Gastrocnemius medialis (tissue), 3 donors: ENCODE measurements around a stretch of chr17.

GRCh38 chr17:28738447-28739169, 5.2 kb upstream of the TRAF4 start:
- PRO-cap, result no peak
- RAMPAGE, long total RNA, 3 experiments, result no peak in any of the 3 experiments

GRCh38 chr17:28865149-28866309, 10.7 kb downstream of the ERAL1 start:
- PRO-cap, result no peak
- RAMPAGE, long total RNA, 3 experiments, result no peak in any of the 3 experiments

DNA sequence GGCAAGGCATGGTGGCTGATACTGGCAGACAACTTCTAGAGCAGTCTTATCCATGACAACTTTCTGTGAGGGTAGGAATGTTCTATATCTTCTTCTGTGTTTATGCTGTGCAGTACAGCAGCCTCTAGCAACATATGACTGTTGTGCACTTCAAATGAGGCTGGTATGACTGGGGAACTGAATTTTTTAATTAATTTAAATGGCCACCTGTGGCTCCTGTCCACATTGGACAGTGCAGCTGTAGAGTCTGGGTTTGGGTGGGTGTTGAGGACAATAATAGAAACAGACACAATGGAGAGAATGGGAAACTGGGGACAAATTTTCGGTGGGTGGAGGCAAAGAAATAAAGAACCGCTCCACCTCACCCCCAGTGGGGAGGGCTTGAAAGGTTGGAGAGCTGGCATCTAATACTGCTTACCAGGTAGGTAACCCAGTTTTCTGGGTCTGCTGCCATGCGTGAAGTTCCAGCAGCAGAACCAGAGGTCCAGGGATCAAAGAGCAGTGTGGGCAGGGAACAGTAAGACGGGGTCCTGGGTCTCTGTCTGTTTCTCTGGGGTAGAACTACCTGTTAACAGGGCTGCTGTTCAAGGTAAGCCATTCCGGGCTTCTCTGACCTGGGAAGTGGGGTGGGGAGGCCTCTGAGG, 5.9 kb downstream of the FLOT2 start:
- PRO-cap, result no peak
- RAMPAGE, long total RNA, 3 experiments, result no peak in any of the 3 experiments

DNA sequence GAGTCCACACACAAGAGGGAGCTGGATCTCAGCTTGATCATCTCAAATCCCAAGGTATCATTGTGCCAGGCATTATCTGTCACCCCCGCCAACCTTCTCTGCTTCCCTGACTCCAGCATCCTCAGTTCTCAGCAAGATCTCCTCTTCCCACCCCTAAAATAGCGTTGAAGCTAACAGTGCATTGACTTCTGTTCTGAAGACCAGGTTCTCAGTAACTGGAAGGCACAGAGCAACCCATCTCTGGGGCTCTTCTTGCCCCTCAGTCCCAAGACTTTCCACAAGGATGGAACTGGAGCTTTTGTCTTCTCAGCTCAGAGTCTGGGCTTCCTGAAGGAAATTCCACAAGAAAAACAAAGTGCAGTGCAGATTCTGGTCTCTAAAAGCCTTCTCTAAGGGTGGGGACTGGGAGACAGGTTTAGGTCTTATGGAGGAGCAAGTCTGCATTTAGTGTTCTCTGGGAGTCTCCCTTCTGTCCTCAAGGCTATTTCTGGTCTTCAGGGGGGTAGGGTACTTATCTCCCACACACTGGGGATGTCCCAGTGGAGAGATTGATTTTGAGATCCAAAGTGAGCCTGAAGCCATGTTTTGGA, 1.5 kb downstream of the FLOT2 start:
- PRO-cap, result no peak
- RAMPAGE, long total RNA, 3 experiments, result no peak in any of the 3 experiments

- PRO-cap, result no peak
- RAMPAGE, long total RNA, 3 experiments, result no peak in any of the 3 experiments
These were observed 23.9 kb upstream of the DHRS13 start for GRCh38 chr17:28926769-28927212.

- PRO-cap, result no peak
- RAMPAGE, long total RNA, 3 experiments, result start-site peak on the minus strand in 2 of 3 experiments, at chr17:29093983-29094073 at its widest, 20 to 68 reads per replicate
These were observed 50.9 kb downstream of the PIPOX start for GRCh38 chr17:29093787-29094276.

DNA sequence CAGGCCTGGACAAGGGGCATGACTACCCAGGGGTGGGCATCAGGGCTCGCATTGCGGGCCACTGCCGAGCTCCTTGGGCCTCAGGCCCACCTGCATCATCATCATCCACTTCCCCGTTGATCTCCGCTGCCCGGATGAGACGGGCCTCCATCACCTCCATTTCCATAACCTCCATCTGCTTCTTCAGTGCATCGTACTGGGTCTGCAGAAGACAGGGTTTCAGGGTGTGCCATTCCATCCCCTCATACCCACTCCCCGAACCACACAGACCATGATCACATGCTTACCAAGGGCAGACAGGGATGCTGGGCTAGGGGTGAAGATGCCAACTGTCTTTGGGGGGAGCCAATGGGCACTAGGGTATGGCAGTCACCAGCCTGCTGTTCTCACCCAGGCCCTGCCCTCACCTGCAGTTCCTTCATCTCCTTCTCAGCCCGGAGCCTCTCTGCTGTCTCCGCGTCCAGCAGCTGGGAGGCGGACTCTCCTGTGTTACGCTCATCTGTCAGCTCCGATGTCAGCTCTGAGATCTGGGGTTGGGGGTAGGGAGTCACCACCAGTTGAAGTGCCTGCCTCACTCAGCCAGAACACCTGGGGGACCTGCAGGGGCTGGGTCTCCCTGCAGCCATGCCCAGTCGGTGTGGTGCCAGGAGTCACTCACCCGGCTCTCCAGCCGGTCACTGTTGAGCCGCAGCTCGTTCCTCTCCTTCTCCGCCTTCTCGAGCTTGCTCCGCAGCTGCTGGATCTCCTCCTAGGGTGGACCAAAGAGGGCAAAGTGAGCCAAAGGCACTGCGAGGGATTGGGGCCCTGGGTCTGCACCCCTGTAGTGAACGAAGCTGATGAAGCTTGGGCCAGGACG, 55.0 kb downstream of the PIPOX start:
- PRO-cap, result no peak
- RAMPAGE, long total RNA, 3 experiments, result no peak in any of the 3 experiments

DNA sequence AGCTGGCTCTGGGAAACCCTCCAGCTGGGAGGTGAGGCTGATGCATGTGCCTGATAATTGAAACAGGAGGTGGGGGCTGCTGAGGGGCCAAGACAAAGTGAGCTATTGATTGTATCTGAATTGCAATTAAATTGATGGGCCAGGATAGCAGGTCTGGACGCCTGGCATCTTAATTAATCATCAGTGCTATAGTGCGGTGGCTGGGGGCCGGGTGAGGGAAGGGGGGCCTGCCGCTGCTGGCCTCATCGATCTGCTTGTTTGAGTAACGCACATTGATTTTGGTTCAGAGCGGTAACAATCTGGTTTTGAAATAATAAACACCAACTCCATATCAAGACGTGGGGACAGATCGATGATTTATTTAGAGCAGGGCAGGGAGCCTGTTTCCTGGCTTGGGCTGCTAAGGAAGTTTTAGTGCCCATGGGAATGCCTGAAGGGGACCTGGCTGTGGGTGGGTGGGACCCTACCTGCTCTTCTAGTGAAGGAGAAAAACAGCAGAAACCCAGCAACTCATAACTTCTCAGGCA, 65.7 kb downstream of the PIPOX start:
- PRO-cap, result no peak
- RAMPAGE, long total RNA, 3 experiments, result no peak in any of the 3 experiments

- PRO-cap, result no peak
- RAMPAGE, long total RNA, 3 experiments, result no peak in any of the 3 experiments
These were observed 63.7 kb downstream of the MYO18A start for GRCh38 chr17:29116310-29117024.

DNA sequence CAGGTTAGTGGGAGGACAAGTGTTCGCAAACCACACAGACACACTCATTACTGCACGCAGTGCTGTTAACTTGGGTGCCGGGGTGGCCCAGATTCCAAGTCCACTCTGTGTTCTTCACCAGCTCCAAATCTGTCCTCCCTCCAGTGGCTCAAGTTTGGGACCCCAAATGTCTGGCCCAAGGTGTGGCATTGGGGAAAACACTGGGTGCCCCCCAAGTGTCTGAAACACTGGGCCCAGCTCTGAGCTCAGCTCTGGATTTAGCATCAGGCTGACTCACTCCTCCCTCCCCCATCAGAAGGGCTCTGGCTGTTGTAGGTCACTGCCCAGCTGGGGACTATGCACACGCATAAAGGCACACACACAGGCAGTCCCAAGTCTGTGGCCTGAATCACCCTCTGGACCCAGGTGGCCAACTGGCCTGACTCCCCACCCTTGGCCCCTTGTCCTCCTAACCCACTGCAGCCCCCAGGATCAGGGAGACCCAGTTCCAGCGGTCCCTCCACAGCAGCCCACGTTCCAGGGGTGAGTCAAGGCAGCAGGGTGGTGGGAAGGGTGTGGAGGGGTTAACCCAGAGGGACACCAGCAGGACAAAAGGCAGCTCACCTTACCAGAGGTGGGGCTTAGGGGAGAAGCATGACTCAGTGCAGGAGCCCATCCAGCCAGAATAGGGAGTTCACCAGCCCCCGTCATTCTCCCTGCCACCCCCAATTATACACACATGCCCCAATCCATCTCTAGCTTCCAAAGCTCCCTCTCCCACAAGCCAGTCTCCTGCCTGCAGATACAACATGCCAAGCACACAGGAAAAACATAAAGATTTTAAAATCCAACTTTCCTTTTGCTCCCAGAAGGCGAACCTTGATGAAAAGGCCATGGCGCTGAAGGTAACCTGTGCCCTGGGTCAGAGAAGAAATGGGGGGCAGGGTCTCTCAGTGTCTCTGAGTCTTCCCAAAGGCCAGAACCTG, 47.0 kb downstream of the MYO18A start:
- PRO-cap, result bidirectional peak, plus-strand start at position 662 of the sequence, minus-strand start at position 253 of the sequence
- RAMPAGE, long total RNA, 3 experiments, result no peak in any of the 3 experiments

DNA sequence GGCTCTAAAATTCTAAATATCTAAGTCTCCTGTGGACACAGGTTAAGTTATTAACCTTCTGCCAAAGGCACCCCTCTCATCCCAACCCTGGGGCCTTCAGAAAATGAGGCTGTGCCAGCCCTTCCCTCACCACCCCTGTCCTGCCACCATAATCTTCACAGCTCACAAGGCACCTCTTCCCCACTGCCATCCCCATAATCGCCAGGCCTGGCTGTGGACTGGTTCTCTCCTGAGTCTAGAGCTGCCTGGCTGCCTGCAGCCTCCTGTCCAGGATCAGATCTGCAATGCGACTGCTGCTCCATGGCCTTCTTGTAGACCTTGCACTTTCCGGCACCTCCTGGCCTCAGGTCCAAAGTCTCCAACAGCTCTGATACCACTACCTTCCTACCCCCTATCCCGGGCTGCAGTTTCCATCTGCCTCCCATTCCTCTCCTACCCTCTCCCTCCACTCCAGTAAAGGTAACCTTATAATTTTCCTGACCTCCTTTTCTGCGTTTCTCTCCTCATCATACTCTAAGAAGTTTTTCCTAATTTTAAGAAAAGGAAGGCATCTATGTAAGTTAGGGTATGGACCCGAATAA, 10.0 kb downstream of the MYO18A start:
- PRO-cap, result no peak
- RAMPAGE, long total RNA, 3 experiments, result no peak in any of the 3 experiments

- PRO-cap, result unidirectional peak, minus-strand start at chr17:29390773
- RAMPAGE, long total RNA, 3 experiments, result no peak in any of the 3 experiments
These were observed 582 bp downstream of the TAOK1 start for GRCh38 chr17:29390449-29391441.

DNA sequence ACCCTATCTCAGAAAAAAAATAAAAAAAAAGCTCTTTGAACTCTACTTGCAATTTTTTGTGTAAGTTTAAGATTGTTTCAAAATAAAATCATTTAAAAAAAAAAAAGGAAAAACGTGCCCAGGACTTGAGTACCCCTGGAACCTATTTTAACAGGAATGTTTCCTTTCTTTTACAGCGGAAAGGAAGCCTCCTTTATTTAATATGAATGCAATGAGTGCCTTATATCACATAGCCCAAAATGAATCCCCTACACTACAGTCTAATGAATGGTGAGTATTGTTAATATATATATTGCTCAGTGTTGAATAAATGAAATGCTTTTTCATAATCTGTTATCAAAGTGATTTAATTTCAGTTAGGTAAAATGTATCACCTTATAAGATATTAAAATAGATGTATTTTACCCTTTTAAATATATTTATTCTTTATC, 77.3 kb downstream of the ABHD15 start:
- PRO-cap, result no peak
- RAMPAGE, long total RNA, 3 experiments, result no peak in any of the 3 experiments

DNA sequence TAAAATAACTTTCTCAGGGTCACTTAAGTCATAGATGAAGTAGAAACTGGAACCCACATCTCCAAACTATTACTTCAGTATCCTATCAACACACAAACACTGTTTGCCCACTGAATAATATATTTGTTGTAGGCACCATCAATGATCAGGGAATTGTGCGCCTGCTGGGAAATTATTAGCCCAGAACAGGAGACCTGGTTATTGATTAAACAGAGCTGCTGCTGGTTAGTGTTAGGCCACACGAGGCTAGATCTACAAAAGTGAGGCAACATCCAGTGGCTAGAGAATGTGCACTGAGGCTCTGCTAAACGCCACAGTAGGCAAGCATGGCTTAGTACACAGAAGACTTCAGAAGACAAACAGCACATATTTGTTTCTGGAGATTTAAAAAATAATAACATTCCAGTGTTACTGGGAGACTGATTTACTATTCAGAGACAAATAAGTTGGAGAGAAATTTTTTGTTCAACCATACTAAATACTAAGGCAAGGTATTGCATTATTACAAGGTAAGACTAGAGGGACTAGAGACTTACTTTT, 11.0 kb downstream of the ABHD15 start:
- PRO-cap, result no peak
- RAMPAGE, long total RNA, 3 experiments, result no peak in any of the 3 experiments

DNA sequence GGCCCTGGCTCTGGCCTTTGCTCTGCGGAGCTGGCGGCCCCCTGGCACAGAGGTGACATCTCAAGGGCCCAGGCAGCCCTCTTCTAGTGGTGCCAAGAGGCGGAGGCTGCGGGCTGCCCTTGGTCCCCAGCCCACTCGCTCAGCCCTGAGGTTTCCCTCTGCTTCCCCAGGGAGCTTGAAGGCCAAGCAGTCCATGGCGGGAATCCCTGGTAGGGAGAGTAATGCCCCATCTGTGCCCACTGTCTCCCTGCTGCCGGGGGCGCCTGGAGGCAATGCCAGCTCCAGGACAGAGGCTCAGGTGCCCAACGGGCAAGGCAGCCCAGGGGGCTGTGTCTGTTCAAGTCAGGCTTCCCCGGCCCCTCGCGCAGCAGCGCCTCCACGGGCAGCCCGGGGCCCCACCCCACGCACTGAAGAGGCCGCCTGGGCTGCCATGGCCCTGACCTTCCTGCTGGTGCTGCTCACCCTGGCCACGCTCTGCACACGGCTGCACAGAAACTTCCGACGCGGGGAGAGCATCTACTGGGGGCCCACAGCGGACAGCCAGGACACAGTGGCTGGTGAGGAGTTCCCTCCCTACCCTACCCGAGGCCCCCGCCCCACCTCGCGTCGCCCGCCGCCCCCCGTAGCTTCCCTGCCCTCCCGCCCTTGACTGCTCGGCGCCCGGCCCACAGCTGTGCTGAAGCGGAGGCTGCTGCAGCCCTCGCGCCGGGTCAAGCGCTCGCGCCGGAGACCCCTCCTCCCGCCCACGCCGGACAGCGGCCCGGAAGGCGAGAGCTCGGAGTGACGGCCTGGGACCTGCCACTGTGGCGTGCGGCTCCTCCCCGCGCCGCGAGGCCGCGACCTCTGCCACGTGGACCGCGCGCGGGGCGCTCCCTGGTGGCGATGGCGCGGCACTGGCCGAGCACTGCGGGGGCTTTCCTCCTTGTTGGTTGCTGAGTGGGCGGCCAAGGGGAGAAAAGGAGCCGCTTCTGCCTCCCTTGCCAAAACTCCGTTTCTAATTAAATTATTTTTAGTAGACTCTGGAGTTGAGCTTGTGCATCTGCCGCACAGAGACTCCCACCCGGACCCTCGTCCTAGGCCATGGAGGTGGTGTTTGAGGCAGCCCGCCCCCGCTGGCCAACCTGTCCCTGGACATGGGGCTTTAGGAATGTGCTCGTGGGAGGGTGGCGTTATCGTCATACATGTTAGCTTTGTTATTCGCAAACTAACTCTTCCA, 4.0 kb downstream of the TP53I13 start:
- PRO-cap, result no peak
- RAMPAGE, long total RNA, 3 experiments, result no peak in any of the 3 experiments

DNA sequence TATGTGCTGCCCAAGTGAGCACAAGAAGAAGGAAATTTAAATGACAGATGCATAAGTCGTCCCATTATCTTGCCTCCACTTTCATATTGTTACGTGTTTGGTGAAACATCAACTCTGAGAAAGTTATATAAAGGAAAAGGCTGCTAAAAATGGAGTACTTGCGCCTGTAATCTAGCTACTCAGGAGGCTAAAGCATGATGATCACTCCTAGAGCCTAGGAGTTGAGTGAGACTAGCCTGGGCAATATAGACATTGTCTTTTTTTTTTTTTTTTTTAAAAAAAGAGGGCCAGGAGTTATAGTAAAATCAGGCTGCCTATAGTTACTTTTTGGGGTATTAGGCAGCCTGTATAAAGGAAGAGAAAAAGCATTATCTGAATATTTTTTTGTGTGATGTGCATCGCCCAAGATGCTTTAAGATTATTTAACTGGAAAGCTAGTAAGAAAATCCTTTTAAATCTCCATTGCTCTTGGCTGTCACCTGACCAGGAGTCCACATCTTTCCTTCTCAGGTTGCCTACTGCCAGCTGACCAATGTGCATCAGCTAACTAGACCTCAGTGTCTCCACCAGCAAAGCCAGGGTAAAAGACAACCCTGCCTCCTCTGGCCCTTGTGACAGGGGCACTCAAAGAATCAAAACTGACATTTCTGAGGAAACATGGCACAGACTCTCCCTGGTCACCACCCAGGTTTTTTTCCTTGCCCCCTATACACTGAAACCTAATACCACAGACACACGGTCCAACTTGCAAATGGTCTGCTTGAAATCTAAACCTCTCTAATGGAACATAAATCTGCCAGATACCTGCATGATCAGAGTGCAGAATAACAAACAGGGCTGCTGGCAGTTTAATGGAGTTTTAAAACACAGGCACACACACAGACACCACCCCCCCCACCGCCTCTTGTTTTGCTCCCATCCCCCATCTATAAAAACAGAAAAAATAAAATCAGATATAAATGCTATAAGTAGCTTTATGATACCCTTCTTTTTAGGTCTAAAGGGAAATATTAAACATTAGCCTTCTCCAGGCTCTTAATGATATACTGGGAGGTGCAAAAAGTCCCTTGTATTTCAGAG, 19.3 kb upstream of the CORO6 start:
- PRO-cap, result bidirectional peak, plus-strand start at position 557 of the sequence, minus-strand start at position 475 of the sequence; bidirectional peak, plus-strand start at position 846 of the sequence, minus-strand start at position 696 of the sequence
- RAMPAGE, long total RNA, 3 experiments, result no peak in any of the 3 experiments

- PRO-cap, result no peak
- RAMPAGE, long total RNA, 3 experiments, result no peak in any of the 3 experiments
These were observed 27.8 kb upstream of the CORO6 start for GRCh38 chr17:29650362-29651147.

GRCh38 chr17:29705329-29706343, 82.9 kb upstream of the CORO6 start:
- PRO-cap, result no peak
- RAMPAGE, long total RNA, 3 experiments, result no peak in any of the 3 experiments

GRCh38 chr17:30104565-30105176, 11.9 kb upstream of the NSRP1 start:
- PRO-cap, result no peak
- RAMPAGE, long total RNA, 3 experiments, result no peak in any of the 3 experiments

DNA sequence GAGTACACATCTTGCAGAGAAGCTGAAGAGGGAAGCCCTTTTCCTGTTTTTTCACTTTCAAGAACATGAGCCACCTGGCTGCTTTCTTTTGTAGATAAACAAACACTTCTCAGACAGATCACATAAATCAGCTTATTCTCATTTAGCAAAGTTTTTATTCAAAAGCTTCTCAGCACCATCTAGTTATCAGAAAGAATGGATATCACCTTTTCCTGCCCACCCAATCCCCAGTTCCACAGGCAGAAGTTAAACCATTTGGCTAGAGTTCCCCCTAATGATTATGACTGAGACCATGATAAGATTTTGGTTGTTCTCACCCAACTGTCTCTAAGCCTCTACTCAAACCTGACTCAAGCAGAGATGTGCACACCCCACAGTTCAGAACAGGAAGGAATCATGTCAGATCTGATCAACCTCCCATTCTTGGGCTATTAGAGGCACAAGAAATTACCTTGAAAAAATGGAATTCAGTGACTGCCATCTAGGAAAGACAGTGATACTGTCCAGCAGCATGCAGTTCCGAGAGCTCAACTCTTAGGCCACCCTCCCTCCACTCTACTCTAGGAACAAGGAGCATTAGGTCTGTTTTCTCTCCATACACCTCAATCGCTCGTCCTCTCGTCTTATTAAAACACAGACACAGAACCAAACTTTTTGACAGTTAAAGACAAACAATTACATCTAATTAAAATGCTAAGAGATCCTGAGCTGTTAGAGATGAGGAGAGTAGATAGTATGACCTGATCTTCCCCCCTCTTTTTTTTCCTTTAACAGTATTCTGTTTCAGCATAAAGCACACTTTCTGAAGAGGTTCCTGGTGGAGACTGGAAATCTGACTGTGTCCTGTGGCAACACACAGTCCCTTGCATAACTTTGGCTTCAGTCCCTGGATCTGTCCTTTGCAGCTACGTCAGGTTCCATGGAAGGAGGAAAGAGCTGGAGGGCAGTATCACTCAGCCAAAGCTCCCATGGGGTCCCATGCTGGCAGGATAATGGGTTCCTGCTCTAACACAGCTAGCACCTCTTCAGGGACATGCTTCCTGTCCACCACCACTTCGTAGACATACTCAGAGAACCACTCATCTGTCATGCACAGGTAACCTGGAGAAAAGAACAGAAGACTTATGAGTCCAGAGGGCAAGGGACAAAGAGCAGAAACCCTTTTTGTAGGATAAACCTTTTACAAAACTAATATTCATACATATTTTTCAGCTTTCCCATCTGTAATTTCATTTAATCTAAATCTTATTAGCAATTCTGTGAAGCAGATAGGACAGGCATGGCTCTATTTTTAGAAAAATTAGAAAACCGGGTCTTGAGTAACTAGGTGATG, 13.0 kb upstream of the SLC6A4 start:
- PRO-cap, result no peak
- RAMPAGE, long total RNA, 3 experiments, result no peak in any of the 3 experiments